Rectum (tissue), 1 donor: ENCODE measurements around a stretch of chr17.

DNA sequence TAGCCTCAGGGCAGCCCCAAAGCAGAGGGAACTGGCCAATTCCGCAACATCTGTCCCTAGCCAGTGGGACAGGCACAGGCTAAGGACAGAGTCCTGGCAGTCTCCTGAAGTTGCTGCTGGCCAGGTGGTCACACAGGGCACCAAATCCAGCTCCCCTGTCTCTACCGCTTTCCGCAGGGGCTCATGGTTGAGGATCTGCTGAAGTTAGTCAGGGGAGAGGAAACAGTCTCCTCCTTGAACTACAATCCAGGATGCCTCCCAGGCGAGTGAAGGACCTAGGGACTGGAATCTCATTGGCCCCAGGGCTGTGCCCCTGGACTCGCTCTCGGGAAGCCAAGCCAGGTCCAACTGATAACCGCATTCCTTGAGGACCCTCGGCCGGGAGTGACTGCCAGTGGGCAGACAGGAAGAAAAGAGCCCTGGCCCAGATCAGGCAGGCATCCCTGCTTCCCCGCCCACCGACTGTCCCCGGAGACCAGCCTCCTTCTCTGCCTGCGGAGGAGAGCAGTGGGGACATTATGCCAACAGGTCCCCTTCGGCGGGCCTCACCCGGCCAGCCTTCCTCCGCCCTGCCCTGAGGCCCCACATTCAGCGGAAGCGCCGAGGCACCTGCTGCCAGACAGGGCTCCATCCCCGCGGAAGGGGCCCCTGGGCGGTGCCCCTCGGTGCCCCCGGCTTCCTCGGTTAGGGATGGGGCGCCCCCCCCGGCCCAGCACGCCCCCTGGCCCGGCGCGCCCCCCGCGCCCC, 836 bp downstream of the LRRC75A start:
- PRO-cap = bidirectional peak, plus-strand start at position 237 of the sequence, minus-strand start at position 243 of the sequence; bidirectional peak, plus-strand start at position 587 of the sequence, minus-strand start at position 386 of the sequence

DNA sequence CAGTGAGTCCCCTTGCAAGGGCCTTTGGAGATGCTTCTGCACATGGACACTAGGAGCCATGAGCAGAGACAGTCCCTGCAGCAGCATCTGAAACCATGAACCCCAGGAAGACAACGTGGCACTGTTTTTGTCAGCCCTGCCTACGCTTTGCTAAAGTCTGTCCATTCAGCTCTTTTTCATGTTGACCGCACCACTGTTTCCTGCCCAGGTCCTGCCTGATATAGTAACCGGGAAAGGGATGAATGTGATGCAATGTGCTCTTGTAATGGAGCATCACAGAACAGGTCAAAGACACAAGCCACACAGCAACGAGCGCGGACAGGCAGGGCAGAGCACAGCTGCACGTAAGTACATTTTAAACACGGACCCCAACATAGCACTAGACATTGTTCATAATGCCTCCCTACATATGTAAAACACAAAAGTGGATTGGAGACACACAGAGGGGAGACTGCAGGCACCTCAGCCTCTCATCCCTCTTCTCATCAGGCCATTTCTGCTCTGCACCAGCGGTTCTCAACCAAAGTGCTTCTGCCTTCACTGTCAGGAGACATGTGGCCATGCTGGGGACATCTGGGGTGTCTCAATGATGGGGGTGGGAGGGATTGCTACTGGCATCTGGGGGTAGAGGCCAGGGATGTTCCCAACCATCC, 16.9 kb upstream of the TNFRSF13B start:
- PRO-cap = no peak

GRCh38 chr17:17093794-17094062, 51.5 kb downstream of the MPRIP start:
- PRO-cap = no peak

DNA sequence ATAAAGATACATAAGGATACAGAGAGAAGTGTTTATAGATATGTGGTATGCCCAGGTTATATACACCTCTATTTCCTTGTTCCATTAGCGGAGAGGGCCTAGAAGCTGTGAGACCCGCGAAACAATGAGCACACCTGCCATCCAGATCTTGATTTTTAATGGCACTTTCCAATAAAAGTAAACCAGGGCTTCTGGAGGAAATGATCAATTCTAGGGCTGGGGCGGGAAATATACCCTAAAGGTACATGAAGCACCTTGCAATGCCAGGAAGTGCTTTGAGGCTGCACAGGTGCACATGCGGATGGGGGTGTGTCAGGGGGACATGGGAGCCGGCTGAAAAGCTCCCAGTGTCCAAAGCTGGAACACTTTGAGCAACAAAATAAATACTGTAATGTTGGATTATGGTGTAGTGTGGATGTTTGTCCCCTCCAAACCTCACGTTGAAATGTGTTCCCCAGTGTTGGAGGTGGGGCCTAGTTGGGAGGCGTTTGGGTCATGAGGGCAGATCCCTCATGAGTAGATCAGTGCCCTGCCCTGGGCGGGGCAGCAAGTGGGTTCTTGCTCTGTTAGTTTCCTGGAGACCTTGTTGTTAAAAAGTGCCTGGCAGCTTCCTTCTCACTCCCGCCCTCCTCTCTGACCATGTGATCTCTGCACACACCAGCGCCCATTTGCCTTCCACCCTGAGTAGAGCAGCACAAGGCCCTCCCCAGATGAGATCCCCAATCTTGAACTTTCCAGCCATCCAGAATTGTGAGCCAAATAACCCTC, 67.5 kb downstream of the MPRIP start:
- PRO-cap = bidirectional peak, plus-strand start at position 671 of the sequence, minus-strand start at position 612 of the sequence; unidirectional peak, plus-strand start at position 671 of the sequence

DNA sequence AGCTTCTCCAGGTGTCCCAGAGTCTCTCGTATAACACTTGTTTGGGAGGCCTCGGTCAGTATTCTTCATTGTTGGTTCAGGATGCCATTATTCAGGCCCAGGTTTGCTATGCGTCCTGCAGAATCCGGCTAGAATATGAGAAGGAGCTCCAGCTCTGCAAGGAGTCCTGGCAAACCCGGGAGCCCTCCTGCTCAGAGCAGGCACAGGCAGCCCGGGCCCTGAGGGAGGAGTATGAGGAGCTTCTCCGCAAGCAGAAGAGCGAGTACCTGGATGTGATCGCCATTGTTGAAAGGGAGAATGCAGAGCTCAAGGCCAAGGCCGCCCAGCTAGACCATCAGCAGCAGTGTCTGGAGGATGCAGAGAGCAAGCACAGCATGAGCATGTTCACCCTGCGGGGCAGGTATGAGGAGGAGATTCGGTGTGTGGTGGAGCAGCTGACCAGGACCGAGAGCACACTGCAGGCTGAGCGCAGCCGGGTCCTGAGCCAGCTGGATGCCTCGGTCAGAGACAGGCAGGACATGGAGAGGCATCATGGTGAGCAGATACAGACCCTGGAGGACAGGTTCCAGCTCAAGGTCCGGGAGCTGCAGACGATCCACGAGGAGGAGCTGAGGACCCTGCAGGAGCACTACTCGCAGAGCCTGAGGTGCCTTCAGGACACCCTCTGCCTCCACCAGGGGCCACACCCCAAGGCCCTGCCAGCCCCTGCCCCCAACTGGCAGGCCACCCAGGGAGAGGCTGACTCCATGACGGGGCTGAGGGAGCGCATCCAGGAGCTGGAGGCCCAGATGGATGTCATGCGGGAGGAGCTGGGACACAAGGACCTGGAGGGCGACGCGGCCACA, 38.9 kb downstream of the PLD6 start:
- PRO-cap = no peak

DNA sequence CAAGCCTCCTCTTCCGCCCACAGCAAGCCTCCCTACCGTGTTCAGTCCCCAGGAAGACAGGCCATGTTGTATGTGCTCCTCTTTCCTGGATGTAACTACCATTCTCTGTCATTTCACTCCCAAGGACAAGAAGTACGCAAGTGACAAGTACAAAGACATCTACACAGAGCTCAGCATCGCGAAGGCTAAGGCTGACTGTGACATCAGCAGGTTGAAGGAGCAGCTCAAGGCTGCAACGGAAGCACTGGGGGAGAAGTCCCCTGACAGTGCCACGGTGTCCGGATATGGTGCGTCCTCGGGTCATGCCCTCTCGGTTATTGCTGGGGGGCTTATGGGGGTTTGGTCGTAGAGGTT, 29.0 kb downstream of the PLD6 start:
- PRO-cap = no peak

DNA sequence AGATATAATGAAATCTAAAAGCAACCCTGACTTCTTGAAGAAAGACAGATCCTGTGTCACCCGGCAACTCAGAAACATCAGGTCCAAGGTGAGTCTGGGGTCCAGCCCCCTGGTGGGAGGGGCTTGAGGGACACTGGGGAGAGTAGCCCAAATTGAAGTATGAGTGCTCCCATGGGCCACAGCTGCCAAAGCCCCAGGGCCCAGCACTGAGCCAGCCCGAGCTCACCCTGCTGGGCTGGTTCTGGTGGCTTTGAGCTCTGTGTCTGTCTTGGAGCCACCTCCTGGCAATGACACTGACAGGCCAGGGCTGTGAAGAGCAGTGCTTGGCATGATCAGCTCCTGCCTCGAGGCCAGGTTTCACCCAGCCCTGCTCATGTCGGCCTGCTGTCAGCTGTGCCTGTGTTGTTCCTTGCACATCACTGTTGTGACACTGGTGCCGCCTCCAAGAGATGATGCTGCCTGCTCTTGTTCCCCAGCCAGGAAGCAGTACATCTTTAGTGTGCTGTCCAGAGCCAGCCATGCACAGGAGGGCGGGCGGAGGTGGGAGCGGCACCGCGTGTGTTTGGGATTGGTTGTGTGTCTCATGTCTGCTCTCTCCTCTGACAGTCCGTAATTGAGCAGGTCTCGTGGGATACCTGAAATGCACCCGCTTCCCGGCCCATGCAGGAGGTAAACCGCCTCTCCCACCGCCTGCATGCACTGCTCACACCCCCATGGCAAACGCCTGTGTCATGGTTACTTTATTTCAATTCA, 26.0 kb downstream of the PLD6 start:
- PRO-cap = no peak

DNA sequence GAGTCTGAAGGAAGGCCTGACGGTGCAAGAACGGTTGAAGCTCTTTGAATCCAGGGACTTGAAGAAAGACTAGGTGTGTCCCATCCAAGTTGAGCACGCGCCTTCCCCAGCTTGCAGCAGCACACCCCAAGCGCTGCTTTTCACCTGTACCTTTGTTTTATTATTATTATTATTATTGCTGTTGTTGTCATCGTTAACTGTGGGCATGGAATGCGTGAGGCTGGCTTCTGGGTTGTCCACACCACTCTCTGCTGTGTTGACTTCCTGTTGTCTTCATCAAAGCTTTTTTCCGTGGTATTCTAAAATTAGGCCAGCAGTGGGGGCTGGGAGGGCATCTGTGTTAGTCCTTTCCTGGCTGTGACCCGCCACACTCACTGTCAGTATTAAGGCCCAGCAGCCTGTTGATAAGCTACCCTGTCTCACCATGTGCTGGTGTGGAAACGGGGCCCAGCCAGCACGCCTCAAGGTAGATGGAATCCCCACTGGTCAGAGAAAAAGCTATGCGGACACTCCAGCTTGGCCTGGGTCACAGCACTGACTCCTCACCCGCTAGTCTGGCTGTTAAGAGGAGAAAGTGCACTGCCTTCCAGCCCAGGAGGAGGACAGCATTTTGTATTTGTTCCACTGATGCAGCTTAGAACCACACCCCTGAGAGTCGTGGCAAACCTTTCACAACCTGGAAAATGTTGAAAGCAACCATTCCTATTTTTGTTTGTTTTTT, 21.2 kb downstream of the PLD6 start:
- PRO-cap = no peak

DNA sequence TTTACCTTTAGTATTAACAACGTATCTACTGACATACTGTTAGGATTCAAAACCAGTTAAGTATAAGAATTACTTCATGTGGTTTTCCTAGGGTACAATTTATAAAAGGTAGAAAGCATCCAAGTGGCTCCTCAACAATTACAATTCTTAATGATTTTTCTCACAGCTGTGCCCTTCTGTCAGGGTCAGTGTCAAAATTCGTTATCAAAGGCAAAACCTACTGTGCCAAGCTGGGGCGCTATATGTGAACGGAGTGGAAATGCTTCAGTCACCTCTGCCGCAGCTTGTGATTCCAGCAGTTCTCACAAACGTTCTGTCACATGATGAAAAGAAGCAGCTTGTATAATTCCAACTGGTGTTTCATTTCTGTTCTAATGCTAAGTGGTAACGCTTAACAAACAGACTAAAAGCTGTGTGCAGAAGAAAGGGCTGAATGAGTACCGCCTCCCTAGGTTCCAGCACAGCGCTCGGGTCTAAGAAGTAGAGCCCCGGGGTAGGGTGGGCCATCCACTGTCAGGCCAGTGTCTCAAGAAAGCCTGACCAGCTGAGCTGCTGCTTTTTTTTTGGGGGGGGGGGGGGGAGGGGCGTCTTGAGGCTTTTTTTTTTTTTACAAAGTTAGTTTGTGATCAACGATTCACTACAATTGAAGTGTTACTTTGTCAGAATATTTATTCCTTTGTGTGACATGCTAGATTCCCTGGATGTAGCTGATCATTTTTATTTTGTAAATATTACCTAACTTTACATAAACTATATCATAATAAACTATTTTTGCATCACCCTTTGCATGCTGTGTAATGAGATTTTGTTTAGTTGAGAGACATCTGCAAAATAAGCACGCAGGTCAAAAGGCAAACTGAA, 14.0 kb downstream of the PLD6 start:
- PRO-cap = no peak

- PRO-cap = no peak
Measured at GRCh38 chr17:17228814-17229121, 8.2 kb downstream of the FLCN start.

- PRO-cap = no peak
Measured at GRCh38 chr17:17408360-17408853, 68.4 kb upstream of the MED9 start.

DNA sequence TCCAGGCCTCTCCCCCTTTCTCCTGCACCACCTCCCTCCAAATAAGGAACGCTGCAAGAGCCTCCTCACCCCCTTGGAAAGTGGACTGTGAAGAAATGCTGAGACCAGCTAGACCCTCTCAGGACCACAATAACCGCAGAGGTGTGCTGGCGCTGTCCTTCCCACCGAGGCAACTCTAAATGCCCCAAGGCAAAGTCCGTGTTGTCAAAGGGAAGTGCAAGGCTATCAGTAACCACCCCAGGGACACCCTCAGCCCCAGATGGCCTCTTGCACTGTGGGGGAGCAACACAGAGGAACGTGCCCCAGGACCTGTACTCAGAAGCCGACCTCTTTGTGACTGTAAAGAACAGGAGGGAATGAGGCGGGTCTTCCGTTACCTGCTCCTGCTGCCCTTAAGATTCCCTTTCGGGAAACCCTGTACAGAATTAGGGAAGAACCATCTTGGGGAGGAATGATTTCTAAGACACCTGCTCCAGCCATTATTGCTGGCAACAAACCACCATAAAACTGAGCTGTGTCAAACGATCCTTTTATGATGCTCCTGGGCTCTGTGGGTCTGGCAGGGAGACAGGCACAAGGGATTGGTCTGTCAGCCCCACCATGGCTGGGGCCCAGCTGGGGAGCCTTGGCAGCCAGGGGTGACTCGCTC, 14.6 kb upstream of the MED9 start:
- PRO-cap = unidirectional peak, minus-strand start at position 177 of the sequence

DNA sequence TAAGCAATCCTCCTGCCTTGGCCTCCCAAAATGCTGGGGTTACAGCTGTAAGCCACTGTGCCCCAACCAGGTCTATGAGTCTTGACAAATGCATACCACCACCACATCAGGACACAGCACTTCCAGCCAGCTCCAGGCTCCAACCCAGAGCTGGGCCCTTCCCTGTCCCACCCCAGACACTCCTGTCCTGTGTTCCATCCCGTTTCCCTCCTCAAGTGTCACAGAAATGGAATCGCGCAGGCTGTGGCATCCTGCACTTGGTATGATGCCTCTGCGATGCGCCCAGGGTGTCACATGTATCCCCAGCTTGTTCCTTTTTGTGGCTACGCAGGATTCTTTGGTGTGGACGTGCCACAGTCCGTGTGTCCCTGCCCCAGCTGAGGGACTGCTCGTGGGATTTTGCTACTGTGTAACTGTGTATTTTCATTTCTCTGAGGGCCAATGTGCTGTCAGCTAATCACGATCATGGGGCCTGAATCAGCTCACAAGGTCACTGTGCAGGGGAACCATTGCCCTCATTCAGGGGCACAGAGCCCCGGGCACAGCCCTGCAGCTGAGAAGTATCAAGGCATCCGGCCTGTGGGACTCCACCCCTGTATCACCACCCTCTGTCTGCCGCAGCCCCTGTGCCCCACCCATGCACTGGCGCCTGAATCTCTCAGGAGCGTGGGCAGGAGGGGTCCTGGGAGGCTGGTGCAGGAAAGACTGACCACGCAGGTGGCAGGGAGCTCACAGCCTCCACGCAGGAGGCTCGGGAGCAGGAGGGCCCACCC, 43.2 kb upstream of the RASD1 start:
- PRO-cap = bidirectional peak, plus-strand start at position 688 of the sequence, minus-strand start at position 589 of the sequence

DNA sequence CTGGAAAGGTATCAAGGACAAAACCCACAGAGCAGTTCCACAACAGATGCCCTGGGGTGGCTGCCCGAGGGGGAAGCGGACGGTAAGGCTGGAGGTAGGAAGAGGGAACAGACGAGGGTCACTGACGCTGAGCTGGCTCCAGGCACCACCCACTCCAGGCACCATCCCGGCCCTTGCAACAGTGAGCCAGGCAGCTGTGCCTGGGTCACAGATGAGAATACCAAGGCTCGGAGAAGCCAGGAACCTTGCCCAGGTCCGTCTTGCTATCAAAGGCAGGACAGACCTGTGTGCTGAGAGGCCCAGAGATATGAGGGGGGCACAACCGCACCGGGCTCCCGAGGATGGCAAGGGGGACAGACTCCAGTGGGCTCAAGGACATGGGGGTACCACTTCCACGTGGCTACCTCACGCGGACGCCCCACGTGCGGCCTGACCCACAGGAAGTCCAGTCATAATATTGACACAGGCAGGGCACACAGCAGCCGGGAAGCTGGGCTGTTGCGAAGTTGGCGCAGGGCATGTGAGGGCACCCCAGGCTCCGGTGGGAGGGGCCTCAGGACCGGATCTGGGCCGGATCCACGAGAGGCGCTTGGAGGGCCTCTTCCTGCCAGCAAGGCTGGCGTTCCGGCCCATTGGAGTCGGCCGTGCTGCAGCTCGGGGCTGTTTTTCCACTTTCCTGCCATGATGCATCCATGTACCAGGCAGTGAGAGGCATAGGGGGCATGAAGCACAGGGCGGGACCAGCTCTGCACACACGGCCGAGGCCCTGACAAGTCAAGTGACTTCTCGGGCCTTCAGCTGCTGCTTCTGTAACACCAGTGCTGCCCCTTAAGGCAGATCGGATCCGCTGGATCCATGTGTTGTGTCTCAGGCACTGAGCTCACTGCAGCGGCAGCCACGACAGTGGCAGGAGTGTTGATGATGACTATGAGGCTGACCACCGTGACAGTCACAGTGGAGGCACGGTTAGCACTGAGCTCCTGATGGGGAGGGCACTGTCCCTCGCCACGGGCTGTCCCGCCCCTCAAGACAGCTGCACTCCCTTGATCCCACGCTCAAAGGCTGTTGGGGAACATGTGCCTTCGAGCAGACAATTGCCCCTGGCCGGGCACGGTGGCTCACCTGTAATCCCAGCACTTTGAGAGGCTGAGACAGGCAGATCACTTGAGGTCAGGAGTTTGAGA, 29.7 kb downstream of the PEMT start:
- PRO-cap = bidirectional peak, plus-strand start at position 632 of the sequence, minus-strand start at position 453 of the sequence; unidirectional peak, plus-strand start at position 777 of the sequence

DNA sequence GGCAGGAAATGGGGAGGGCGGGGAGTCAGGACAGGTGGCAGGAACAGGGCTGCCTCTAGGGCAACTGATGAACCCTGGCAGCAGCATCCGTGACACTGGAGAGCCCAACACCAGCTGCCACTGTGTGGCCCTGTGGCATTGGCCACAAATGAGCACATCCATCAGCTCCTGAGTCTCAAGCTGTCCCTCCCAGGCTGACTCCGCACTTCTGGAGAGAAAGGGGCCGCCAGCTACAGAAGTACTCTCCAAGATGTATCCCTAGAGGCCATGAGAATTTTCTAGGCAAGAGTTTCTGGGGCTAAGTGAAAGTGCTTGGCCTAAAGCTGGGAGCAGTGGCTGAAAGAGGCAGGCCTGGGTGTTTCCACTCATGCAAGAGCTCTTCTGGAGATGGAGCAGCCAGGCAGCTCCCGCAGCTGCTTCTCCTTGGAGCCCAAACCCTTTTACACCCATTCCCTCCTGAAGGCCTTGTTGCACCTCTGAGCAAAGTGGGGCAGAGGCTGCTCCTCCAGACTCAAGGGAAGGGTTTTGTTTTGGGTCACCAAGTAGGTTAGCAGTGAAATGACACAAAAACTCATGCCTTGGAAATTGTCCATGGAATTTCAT, 25.9 kb downstream of the PEMT start:
- PRO-cap = no peak

DNA sequence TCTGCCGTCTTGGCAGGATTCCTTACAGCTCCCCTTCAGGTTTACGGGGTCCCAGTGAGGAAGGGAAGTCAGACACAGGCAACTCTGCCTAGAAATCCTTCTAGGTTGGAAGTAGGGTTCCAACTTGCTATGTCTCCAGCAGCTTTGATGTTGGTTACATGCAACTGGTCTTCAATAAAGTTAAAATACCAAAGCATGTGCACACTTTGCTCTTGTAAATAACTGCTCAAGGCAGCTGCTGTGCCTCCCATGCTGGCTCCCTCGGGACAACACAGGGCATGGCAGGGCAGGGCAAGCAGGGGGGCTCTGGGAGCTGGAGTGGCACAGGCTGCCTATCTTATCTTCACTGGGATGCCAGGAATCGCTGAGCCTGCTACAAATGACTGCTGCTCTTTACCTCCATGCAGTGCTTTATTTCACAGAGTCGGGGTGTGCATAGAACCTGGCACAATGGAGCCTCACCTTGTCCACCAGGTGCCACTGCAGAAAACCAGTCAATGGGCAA, 21.9 kb downstream of the PEMT start:
- PRO-cap = no peak

GRCh38 chr17:17723146-17723361, 41.8 kb downstream of the RAI1 start:
- PRO-cap = bidirectional peak, plus-strand start at chr17:17724088, minus-strand start at chr17:17723303

DNA sequence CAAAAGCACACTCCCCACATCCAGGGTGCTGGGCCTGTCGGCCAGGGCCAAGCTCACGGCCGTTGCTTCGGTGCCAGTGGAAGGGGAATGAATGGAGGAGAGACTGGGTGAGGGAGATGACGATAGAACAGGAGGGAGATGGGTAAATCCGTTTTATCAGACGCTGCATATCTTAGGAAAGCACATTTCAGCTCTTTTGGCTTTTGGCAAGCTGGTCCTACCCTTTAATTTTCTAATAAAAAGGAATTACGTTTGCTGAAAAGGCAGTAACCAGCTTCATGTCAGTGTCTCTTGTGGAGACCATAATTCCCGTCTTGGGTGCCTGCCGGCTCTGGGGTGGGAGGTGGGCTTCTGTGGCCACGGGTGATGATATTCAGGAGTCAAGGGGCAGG, 60.5 kb downstream of the RAI1 start:
- PRO-cap = no peak

GRCh38 chr17:17816367-17817414, 20.1 kb downstream of the SREBF1 start:
- PRO-cap = no peak

DNA sequence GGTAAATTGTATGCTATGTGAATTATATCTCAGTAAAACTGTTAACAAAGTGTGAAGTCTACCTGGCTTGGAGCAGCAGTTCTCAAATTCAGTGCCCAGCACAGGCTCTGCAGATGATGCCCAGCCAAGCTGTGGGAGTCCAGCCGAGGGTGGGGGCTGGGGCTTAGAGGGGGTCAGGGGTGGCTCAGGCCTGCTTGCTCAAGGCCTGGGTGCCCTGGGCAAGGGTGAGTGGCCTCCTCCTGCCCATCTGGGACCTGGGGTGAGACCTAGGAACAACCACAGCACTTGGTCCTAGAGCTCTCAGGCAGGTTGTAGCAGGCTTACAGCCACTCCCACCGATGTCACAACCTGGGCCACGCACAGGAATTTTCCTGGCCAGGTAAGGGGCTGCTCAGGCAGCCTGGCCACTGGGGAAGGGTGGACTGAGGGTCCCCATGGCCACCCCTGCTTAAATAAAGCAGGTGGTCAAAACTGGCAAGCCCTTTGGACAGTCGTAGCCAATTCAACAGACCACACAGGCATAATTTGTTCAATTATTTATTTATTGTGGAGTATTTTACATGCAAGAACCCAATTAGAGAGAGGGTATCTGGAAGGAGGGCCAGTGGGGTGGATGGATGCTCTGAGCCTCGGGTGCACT, 6.3 kb upstream of the SREBF1 start:
- PRO-cap = no peak